LHCN-M2 (cell line): ENCODE measurements around the genes S1PR5 and ATG4D.

GRCh38 chr19:9791546-9792620, 23.3 kb upstream of the ZNF846 start:
- RAMPAGE, long total RNA, result no peak

GRCh38 chr19:9986091-9987100, 23.9 kb downstream of the COL5A3 start:
- RAMPAGE, long total RNA, result no peak

- RAMPAGE, long total RNA, result no peak
Observed at GRCh38 chr19:10000140-10000731, 10.1 kb downstream of the COL5A3 start.

GRCh38 chr19:10166445-10167008, 28.2 kb downstream of the DNMT1 start:
- RAMPAGE, long total RNA, result no peak

DNA sequence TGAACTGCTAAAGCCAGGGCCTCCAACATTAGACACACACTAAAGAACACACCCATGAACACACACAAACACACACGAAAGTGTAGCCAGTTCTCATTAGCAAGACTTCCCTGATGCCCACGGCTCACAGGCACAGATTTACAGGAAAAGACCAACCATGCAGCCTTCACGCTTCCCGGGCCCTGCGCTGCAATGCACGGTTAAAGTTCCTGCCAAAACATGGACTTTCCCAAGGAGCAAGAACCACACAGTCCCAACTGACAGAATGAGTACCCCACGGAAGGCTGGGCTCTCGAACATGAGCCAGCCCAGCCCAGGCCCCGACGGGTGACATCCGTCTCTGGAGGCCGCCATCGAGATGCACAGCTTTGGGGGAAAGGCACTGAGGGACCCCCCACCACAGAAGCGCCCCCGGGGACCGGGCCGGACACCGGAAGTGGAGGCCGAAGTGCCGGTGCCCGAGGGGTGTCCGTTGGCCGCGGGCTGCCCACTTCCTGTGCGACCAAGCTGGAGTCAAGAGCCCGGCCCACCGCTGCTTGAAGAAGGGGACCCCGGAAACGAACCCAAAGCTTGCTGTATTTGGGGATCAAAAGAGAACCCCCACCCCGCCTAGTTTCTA, 674 bp downstream of the DNMT1 start:
- RAMPAGE, long total RNA, result no peak

GRCh38 chr19:10291057-10291727, 1.4 kb downstream of the ICAM5 start:
- RAMPAGE, long total RNA, result no peak

DNA sequence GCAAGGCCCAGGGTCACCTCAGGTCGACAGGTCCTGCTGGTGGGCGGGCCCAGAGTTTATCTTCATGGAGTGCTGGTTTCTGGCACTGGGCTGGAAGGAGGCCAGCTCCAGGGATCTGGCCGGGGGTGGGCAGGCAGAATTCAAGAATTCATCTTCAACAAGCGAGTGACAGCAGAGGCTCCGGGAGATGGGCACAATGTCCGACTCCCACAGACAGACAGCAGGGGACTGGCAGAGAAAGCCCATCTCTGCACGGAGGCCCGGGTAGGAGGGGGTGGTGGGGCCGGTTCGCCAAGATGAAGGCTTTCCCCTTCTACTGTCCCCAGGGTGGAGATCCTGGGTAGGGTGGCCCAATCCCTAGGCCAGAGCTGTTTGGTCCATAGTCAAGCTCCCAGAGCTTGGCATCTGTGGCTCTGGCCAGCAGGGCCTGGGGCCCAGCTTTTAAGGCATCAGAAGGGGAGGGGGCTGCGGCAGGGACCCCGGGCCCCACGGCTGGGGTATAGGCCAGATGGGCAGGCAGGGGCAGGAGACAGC, 610 bp upstream of the FDX2 start:
- RAMPAGE, long total RNA, result no peak

- RAMPAGE, long total RNA, result no peak
Observed at GRCh38 chr19:10419201-10419414, 1.2 kb upstream of the PDE4A start.

- RAMPAGE, long total RNA, result no peak
Observed at GRCh38 chr19:10423922-10424325, 3.6 kb downstream of the PDE4A start.

- RAMPAGE, long total RNA, result no peak
Observed at GRCh38 chr19:10431710-10432693, 11.7 kb downstream of the PDE4A start.

DNA sequence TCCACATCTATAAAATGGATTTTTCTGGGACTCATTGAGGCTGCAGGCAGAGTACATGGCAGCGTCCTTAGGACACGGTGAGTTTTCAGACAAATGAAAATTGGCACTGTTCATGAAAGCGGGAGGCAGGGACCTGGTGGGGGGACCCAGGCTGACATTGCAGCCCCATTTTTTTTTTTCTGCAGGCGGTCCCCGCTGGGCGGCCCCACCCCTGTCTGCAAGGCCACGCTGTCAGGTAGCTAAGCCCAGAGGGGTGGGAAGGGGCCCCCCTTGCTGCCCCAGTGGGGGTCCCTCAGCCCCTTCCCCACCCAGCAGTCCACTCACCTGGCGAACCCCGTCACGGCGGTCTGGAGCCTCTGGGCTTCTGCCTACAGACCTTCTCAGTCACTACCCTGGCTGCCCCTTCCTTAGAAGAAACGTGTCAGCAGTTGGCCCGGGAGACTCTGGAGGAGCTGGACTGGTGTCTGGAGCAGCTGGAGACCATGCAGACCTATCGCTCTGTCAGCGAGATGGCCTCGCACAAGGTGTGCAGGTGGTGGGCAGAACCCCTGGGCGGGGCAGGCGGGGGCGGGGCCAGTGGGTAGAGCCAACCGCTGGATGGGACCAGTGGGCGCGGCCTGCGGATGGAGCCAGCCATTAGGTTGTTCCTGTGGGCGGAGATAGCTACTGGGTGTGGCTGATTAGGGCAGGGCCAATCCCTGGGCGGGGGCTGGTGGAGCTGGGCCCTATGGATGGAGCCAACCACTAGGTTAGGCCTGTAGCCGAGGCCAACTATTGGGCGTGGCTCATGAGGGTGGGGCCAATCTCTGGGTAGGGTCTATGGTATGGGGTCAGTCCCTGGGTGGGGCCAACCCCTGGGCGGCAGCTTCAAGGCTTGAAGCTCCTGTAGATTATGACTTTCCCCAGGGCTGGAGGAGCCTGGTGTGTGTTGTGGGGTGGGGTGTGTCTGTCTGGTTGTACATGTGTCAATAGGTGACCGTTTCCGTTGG, 30.4 kb downstream of the PDE4A start:
- RAMPAGE, long total RNA, result no peak

DNA sequence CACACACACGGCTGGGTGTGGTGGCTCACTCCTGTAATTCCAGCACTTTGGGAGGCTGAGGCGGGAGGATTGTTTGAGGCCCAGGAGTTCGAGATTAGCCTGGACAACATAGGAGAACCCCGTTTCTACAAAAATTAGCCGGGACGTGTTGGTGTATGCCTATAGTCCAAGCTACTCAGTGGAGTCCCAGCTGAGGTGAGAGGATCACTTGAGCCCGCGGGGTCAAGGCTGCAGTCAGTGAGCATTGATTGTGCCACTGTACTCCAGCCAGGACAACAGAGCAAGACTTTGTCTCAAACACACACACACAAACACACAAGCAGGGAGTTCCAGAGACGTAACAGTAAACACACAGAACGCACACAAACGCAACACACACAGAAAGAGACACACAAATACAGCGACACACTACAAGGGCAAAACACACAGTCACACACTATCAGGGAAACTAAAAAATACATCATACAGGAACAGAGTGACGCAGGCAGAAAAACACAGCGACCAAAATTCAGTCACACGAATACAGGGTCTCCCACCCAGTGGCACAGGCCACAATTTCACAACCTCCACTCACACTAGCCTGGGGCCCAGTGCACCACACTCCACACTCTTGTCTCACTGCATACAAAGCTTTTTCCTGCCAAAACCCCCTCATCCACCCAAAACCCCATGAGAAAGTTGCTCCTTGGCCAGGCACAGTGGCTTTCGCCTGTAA, 1.5 kb downstream of the S1PR5 start:
- RAMPAGE, long total RNA, result no peak

DNA sequence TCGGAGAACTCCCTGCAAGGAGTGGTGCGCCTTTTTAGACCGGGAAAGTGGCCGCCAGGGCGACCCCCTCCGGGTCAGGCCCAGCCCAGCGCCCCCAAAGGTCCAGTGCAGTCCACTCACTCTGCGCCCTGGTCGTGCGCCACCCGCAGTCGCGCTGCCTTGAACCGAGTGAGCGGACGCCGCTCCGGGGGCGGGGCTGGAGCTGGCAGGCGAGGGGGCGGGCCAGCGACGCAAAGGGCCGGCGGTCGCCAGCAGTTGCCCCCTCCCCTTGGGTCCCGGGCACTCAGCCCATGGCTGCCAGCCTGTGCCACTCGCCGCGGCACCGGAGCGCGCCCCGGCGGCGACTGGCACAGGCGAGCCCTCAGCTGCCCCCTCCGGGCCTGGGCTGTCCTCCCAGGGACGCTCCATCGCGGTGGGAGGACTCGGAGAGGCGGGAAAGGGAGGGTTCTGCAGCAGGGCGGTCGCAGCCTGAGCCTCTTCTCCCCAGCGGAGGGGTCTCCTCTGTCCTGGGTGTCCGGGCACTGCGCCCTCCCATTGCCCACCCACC, at the start of gene S1PR5:
TSS of gene S1PR5 (minus strand) at position 170 of the 547 bp plus-strand sequence.
- RAMPAGE, long total RNA, result no peak

- RAMPAGE, long total RNA, result no peak
Observed at GRCh38 chr19:10543442-10544616, at the start of gene ATG4D. Gene ATG4D, plus strand, starts transcription at chr19:10543904.

DNA sequence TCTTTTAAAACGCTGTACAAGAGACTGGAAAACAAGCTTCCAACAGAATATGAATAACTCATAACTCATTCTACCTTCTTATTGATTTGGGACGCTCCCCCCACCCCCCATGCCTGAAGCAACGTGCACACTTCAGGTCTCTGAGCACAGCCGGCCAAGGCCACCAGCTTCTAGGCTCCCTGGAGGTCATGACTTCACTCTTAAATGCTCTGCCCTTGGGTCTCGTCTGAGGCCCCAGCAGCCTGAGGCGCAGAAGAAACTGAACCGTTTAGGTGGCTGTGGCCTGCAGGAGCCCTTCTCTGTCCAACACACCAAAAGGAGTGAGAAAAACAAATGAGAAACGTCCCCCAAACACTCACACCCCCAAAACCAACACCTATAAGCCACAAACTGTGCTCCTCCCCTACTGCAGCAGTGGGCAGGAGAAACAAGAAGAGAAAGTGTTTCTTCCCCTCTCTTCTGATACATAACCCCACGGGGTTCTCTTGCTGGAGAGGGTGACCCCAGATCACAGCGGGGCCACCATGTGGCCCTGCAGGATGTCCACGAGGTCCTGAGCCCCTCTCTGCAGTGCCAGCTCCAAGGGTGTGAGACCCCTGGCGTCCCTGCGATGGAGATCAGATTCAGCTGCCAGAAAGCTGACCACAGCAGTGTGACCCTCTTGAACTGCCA, 876 bp upstream of the KRI1 start:
- RAMPAGE, long total RNA, result no peak

DNA sequence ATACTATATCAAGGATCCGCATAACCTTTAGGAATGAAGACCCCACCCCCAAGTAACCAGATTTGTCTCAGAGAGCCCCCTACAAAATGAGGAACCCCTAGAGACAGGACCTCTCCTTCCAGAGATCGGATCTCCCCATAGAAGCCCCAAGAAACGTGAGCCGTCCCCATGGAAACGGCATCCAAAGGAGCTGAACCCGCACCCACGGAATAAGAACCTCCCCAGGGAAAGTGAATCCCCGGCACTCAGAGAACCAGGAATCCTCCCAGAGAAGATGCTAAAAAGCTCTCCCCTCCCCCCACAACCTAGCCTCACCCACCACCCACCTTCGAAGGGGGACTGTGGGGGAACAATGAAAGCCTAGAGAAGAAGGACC, 763 bp downstream of the CDKN2D start:
- RAMPAGE, long total RNA, result no peak

- RAMPAGE, long total RNA, result no peak
Observed at GRCh38 chr19:10616157-10616673, 9.1 kb upstream of the SLC44A2 start.

- RAMPAGE, long total RNA, result no peak
Observed at GRCh38 chr19:10719448-10720107, 1.7 kb downstream of the DNM2 start.

DNA sequence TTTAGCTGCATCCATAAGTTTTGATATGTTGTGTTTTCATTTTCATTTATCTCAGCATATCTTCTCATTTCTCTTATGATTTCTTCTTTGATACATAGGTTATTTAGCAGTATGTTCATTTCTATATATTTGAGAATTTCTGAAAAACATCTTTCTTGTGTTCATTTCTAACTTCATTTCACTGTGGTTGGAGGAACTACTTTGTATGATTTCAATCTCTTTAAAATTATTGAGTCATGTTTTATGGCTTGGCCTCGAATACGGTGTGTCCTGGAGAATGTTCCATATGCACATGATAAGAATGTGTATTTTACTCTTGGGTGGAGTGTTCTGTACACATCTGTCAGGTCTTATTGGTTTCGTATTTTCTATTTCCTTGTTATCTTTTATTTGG, 22.9 kb downstream of the DNM2 start:
- RAMPAGE, long total RNA, result no peak

DNA sequence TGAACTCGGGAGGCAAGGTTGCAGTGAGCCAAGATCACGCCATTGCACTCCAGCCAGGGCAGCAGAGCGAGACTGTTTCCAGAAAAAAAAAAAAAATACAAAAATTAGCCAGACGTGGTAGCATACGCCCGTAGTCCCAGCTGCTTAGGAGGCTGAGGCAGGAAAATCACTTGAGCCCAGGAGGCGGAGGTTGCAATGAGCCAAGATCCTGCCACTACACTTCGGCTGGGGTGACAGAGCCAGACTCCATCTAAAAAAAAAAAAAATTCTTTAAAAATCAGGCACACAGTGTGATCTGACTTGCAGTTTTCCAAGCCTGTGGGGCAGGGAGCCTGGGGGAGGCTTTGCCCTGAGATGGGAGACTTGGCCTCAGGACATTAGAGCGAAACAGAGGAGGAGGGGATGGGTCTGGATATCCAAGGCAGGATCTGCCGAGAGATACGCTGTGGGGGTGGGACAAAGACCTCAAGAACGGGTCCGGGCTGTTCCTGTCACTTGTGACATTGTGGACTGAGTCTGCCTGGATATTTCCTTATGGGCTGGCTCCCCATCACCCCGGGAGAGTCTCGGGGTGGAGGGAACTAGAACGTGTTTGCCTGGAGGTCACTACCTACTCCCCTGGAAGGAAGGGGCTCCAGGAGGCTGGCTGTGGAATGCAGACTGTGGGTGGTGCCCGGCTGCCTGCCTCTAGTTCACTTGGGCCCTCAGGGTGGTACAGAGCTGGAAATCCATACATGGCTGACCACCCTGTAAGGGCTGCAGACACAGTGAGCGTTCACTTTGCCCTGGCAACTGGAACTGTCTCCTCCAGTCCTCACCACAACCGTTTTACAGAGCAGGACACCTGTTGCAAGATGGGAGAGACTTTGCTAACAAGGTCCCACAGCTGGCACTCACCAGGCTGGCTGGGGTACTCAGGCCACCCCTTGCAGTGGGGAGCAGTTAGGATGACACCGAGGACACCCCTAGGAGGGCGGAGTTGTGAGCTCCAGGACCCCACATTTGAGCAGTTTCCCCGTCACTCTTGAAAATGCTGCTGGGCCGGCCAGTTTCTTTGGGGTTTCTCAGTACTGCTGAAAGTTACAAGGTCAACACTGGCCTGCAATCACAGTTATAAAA, 26.4 kb downstream of the DNM2 start:
- RAMPAGE, long total RNA, result no peak